Prostate gland (tissue), 2 donors: ENCODE measurements around the gene LMO3.

GRCh38 chr12:15956176-15956911 lies 45.2 kb downstream of the DERA start:
- PRO-cap = no peak
- RAMPAGE, long total RNA, 2 experiments = no peak in any of the 2 experiments

DNA sequence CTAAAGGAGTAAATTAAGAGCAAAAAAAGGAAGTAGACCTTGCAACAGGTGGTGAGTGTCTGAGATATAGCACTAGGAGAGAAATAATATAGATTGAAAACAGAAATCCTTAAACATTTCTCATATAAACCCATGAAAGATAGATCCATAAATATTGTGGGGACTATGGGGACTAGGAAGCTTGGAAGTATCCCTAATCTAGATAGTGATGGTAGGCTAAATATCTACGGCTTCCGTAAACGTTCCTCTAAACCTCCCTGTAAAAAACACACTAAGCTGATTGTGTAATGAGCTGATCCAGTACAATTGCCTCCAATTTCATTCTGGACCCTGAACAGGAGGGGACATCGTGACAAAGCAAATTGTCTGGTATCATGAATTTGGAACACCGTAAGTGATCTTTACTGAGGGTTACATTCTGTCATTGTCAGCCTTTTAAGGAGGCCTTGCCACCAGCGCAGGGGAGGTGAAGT lies 614 bp upstream of the MGST1 start:
- PRO-cap = no peak
- RAMPAGE, long total RNA, 2 experiments = no peak in any of the 2 experiments

GRCh38 chr12:16350468-16351235 lies 3.2 kb downstream of the MGST1 start:
- PRO-cap = no peak
- RAMPAGE, long total RNA, 2 experiments = no peak in any of the 2 experiments

DNA sequence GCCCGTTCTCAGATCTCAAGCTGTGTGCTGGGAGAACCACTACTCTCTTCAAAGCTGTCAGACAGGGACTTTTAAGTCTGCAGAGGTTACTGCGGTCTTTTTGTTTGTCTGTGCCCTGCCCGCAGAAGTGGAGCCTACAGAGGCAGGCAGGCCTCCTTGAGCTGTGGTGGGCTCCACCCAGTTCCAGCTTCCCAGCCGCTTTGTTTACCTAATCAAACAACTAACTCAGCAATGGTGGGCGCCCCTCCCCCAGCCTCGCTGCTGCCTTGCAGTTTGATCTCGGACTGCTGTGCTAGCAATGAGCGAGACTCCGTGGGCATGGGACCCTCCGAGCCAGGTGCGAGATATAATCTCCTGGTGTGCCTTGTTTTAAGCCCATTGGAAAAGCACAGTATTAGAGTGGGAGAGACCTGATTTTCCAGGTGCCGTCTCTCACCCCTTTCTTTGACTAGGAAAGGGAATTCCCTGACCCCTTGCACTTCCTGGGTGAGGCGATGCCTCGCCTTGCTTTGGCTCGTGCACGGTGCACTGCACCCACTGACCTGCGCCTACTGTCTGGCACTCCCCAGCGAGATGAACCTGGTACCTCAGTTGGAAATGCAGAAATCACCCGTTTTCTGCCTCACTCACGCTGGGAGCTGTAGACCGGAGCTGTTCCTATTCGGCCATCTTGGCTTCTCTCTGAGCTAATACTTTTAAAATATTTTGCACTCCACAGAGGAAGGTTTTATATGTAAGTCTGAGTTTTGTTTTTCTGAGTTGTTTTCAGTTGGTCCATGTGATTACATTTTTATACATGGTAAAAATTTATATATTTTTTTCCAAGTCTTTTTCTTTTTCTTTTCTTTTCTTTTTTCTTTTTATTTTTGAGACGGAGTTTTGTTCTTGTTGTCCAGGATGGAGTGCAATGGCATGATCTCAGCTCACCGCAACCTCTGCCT lies 35.4 kb downstream of the MGST1 start:
- PRO-cap = no peak
- RAMPAGE, long total RNA, 2 experiments = no peak in any of the 2 experiments

DNA sequence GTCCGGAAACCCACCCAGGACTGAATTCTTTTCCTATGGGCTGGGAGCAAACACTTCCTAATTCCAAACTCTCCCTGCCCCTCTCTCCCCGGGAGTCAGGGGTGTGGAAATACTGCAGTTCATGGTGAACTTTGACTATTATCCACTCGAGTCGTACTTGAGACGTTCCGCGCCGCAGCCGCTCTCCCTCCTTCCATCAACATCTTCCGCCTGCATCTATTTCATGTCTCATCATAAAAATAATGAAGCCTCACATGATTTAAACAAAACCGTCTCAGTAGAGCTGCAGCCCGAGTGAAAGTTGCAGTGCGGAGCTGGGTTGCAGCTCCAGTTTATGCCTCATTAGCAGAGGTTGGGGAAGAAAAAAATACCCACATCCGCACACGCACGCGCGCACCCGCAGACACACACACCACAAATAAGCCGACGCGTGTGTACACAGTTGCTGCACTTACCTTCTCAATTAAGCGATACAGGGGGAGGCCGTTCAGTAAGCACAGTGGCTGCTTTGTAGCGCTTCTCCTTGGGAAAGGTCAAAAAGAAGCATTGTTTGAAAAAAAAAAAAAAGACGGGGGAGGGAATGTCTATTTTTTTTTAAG lies at the start of gene LMO3:
Gene LMO3 (minus strand): TSS at position 552 of the 599 bp plus-strand sequence.
- PRO-cap = no peak
- RAMPAGE, long total RNA, 2 experiments = no peak in any of the 2 experiments

DNA sequence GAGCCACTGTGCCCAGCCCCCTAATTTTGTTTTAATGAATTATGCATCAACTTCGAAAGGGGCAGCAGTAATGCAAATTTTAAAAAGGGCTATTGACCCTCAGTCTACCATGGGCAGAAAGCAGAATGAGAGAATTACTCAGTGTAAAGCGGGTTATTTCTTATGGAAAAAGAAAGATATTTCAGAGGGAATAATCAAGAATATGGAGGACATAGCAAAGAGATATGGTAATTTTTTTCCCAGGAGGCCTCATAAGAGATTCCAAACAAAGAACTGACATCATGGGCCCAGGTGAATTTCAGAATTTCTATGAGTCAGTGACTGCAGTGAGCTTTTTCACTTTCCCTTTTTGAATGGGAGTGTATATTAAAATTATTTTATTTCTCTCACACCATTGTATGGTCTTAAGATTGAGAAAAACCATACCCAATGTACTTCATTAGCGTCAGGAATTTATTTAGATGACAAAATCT lies 675.2 kb upstream of the LMO3 start:
- PRO-cap = unidirectional peak, plus-strand start at position 232 of the sequence
- RAMPAGE, long total RNA, 2 experiments = no peak in any of the 2 experiments

DNA sequence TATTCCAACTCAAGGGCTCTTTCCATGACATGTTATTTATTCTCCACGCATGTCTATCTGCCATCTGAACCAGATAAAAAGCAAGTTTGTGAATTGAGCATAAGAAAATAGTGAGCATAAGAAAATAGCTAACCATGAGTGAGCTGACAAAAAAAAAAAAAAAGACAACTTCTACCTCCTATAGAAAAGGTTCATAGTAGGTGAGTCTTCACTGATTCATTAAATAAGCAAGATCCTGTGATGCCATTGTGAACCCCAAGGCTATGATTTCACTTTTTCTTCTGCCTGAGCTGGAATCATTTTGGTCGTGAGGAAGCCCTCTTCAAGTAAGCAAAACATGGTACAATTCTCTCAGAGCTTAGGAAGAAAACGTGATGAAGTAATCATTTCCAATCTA lies 1.1 kb downstream of the PIK3C2G start:
- PRO-cap = no peak
- RAMPAGE, long total RNA, 2 experiments = no peak in any of the 2 experiments

- PRO-cap = no peak
- RAMPAGE, long total RNA, 2 experiments = no peak in any of the 2 experiments
Observed at GRCh38 chr12:18428791-18429254, 167.5 kb downstream of the PIK3C2G start.

- PRO-cap = no peak
- RAMPAGE, long total RNA, 2 experiments = no peak in any of the 2 experiments
Observed at GRCh38 chr12:18754227-18754752, 16.4 kb downstream of the CAPZA3 start.

DNA sequence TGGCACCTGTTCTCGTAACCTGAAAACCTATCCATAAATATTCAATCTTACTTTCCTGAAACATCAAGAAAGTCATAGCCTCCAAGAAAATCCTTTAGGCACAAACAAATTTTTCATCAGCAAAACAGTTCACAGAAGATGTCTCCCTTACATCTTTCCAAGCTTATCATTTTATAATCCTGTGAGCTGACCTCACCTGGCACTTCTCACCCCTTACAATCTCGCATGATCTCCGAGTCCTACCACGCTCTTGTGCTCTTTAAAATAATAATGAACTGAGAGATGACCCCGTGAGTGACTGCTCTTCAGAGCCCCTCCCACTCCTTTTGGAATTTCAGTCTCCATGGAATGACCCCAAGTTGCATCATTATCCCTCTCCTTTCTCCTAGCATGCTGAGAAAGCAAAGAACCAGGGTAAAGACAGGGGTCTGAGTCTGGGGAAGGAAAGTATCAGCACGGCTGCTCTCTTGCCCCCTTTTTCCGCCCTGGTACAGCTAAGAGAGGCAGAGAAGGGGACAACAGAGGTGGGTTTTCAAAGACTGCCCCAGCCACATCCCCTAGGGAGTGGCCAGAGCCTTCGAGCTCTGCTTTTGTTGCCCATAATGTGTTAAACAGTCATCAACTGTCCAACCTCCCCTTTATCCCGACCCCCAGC lies 178.4 kb upstream of the PLEKHA5 start:
- PRO-cap = no peak
- RAMPAGE, long total RNA, 2 experiments = no peak in any of the 2 experiments

- PRO-cap = no peak
- RAMPAGE, long total RNA, 2 experiments = no peak in any of the 2 experiments
Observed at GRCh38 chr12:19130311-19130441, 643 bp downstream of the PLEKHA5 start.

- PRO-cap = no peak
- RAMPAGE, long total RNA, 2 experiments = no peak in any of the 2 experiments
Observed at GRCh38 chr12:19150193-19151332, 21.0 kb downstream of the PLEKHA5 start.

DNA sequence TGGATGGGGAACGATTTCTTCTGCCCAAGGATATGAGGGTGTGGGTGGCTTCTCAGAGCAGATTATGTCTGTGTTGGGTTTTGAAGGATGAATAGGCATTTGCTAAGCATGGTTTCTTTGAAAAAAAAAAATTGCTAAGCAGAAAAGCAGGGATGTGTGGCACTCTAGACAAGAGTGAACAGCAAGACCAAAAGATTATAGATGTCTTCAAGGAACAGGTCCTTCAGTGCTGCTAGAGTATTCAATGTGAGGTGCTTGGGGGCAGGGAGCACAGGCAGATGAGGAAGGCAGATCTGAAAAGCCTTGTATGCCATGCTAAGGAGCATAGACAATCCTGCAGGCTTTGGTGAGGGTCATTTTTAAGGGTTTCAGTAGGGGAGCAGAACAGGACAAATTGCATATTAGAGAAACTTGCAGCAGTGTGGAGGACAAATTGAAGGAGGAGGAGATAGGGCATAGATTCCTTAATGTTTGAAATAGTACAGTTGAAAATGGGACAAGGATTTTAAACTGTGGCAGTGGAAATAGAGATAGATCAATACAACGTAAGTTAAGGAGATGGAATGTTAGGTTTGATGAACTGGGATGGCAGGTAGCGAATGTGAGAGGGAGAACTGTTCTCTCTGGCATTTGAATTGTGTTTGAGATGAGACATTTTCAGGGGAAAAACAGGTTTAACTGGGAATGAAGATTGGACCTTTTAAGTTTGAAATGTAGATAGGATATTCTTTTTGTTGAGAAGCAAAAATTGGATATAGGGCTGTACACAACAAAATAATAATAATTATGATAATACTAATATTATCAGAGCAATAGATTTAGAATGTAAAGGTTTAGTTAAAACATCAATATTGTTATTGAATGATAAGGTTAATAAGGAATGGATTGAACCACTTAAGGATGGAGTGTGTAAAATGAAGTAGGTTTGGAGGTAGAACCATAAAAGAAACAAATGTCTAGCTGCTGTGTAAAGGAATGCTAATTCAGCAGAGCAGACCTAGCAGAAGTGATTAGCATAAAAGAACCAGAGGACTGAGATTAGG lies 84.0 kb downstream of the PLEKHA5 start:
- PRO-cap = no peak
- RAMPAGE, long total RNA, 2 experiments = no peak in any of the 2 experiments

- PRO-cap = no peak
- RAMPAGE, long total RNA, 2 experiments = no peak in any of the 2 experiments
Observed at GRCh38 chr12:19239604-19239910, 110.0 kb downstream of the PLEKHA5 start.

- PRO-cap = no peak
- RAMPAGE, long total RNA, 2 experiments = no peak in any of the 2 experiments
Observed at GRCh38 chr12:19439110-19439402, 236 bp upstream of the AEBP2 start.

DNA sequence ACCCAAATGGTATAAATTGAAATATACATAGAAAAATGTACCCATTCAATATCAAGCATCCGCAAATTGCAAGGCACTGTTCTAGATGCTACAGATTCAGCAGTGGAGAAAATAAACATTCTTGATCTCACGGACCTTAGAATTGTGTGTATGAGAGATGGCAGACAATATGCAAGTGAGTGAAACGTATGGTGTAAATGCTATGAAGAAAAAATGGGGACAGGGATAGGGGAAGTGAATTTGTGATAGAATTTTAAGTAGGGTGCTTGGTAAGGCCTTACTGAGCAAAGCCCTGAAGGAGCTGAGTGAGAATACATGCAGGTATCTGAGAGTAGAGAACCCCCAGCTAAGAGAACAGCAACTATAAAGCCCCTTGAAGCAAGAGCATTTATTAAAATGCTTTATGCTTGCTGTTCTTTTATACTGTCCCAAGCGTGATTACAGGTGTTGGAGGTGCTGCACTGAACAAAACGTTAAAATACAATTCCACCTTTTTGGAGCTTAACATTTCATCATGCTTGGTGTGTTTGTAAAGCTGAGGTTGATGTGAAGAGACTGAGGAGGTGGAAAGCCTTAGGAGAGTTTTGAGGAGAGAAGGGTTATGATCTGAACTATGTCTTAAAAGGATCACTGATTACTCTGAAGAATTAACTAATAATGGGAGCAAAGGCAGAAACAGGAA lies 87.6 kb downstream of the AEBP2 start:
- PRO-cap = no peak
- RAMPAGE, long total RNA, 2 experiments = no peak in any of the 2 experiments

DNA sequence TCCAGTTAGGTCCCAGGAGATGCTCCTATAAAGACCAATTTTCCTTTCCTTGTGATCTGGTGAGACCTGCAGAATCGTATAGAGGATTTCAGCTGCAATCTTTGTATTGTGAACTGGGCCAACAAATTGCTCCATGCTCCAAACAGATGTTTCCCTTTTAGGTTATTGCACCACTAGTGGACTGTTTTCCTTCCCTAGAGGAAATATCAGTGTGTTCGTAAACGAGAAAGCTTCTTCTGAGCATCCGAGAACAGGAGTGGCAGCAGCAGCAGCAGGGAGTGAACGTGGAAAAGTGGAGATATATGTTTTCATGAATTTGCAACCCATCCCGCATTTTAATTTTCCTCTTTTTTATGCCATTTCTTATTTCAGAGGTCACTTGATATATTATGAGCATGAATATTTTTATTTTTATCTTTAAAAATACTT lies 344.1 kb upstream of the PDE3A start:
- PRO-cap = no peak
- RAMPAGE, long total RNA, 2 experiments = no peak in any of the 2 experiments

DNA sequence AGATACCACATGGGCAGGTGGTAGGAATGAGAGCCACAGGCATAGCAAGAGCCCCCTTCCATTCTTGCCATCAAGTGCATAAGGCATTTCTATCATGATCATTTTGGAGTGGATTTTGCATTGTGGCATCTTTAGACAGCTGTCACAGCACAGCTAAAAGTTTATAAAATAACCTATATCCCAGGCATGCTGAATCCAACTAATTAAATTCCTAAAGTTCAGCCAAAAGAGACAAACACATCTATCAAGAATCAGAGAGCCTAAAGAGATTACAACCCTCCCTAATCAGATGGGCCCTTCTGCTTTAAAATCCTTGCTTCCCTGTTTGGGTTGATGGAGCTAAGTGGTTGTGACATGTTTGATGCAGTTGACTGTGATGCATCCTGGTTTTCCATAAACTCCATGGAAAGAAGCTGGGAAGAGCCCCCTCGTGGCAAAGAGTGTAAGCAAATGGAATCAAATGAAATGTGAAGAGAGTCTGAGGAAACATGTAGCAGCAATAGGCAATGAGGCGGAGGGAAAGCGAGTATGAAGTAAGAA lies 70.6 kb upstream of the SLCO1C1 start:
- PRO-cap = no peak
- RAMPAGE, long total RNA, 2 experiments = no peak in any of the 2 experiments

DNA sequence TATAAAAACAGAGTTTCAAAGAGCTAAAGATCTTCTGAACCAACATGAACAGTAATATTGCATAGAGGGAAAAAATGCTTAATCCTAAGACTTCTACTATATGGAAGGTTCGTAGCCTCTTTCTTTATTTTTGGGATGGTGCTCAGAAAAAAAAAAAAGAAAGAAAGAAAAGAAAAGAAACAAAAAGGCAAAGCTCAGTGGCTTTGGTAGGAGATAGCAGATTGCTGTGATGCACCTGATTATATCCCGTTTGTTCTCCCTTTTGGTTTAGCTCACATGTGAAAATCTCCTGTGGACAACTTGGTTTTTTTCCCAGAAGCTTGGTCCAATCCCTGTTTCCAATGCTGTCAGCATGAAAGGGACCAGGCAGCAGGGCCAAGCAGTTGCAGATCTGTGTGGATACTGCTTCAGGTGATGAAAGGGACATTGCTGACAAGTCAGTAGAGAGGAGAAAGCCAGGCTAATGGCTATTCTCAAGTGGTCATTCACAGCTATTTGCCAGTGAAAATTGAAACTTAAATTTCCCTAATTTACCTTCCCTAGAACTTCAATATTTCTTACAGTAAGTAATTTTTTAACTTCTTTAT lies 18.7 kb upstream of the SLCO1A2 start:
- PRO-cap = no peak
- RAMPAGE, long total RNA, 2 experiments = no peak in any of the 2 experiments

GRCh38 chr12:21418932-21419784 lies 18.3 kb upstream of the PYROXD1 start:
- PRO-cap = no peak
- RAMPAGE, long total RNA, 2 experiments = no peak in any of the 2 experiments